GM06990 (cell line): ENCODE measurements around a stretch of chr13.

GRCh38 chr13:108210030-108210601 lies 5.2 kb downstream of the LIG4 start:
- RRBS: no CpG with 5 or more reads among the region's 2 CpGs

- RRBS: no CpG with 5 or more reads among the region's 2 CpGs
Observed at GRCh38 chr13:108408654-108409081, 139.2 kb downstream of the TNFSF13B start.

- RRBS: no CpG with 5 or more reads among the region's 12 CpGs
Observed at GRCh38 chr13:108496674-108497274, 132.6 kb upstream of the MYO16 start.

DNA sequence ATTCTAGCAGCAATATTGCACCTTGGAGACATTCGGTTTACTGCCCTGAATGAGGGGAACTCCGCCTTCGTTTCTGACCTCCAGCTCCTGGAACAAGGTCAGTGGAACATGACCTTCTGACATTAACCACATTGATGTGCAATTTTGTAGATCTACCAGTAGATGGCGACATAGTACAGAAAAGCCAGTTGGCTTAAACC lies 332.0 kb downstream of the MYO16 start:
- RRBS: no CpG with 5 or more reads among the region's 4 CpGs

DNA sequence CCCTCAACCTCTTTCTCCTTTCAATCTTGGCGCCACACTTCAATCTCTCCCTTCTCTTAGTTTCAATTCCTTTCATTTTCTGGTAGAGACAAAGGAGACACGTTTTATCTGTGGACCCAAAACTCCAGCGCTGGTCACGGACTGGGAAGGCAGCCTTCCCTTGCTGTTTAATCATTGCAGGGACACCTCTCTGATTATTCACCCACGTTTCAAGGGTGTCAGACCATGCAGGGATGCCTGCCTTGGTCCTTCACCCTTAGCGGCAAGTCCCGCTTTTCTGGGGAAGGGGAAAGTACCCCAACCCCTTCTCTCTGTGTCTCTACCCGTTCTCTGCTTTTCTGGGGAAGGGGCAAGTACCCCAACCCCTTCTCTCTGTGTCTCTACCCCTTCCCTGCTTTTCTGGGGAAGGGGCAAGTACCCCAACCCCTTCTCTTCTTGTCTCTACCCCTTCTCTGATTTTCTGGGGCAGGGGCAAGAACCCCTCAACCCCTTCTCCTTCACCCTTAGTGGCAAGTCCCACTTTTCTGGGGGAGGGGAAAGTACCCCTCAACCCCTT lies 520.6 kb downstream of the IRS2 start:
- RRBS: no CpG with 5 or more reads among the region's 8 CpGs

- RRBS: no CpG with 5 or more reads among the region's 2 CpGs
Observed at GRCh38 chr13:109274092-109274570, 512.3 kb downstream of the IRS2 start.

GRCh38 chr13:109412362-109412652 lies 374.1 kb downstream of the IRS2 start:
- RRBS: no CpG with 5 or more reads among the region's 3 CpGs

- RRBS: no CpG with 5 or more reads among the region's 3 CpGs
Observed at GRCh38 chr13:109606370-109606997, 179.9 kb downstream of the IRS2 start.

DNA sequence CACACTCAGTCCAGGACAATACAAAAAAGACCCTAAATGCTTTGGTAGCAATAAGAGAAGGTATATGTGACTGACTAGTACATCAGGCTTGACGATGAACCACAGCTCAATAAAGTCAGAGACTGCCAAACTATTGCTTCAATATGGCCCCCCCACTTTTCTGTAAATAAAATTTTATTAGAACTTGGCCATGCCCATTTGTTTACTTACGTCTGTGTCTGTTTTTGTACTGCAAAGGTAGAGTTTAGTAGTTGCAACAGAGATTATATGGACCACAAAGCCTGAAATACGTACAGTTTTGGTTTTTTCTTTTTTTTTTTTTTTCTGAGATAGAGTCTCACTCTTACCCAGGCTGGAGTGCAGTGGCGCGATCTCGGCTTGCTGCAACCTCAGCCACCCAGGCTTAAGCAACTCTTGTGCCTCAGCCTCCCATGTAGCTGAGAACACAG lies 136.6 kb downstream of the IRS2 start:
- RRBS: no CpG with 5 or more reads among the region's 6 CpGs

GRCh38 chr13:109788535-109788918 lies 2.1 kb upstream of the IRS2 start:
- RRBS: no CpG with 5 or more reads among the region's 5 CpGs

- RRBS: no CpG with 5 or more reads among the region's 13 CpGs
Observed at GRCh38 chr13:110134522-110135359, 172.2 kb downstream of the COL4A1 start.

- RRBS: no CpG with 5 or more reads among the region's 14 CpGs
Observed at GRCh38 chr13:110192785-110193249, 114.1 kb downstream of the COL4A1 start.

- RRBS: no CpG with 5 or more reads among the region's 18 CpGs
Observed at GRCh38 chr13:110221370-110222139, 85.4 kb downstream of the COL4A1 start.

DNA sequence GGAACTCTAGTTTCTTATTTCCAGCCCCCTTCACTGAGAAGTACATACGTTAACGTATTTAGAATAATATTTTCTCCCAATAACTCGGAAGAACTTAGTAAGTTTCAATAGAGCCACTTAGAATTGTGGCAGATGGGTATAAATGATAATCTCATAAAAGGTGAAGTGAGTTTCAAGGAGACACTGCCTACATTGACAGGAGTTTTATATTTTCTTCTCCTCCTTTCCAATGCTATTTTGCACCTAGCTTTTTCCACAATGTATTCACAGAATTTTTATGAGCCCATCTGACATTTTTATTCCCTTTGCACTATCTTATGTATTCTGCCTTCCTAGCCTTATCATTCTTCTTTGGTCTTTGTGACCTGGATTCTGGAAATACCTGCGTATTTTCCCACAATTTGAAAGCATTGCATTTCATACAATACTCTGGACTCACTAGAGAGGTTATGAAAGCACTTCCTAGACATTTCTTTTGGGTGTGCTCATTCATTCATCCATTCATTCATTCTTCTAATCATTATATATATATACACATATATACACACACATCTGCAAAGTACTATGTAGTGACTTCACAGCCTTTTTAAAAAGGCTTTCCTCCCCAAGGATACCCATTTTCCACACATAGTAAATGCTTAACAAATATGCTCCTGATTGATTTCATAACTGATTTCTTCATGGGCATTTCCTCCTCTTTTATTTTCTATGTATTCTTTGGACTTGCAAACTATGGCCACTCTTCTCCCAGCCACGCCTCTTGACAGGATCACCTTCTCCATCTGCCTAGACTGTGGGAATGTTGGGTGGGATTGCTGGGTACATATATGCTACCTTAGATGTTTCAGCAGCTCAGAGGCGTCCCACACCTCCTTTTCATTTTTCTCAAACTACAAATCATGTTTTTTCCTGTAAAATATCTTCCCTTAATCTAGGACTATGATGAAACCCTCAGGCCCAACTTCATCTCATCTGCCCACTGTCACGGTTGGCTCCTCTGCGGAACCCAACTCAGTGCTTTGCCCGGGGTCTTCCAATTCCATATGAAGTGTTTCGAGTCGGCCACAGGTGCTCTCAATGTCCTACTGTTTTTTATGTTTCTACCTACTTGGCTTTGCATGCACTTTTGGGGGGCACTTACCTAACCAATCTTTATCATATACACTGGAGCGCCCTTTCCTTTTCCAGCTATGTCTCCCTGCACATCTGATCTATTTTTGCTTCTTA lies 28.5 kb downstream of the COL4A1 start:
- RRBS: no CpG with 5 or more reads among the region's 12 CpGs

DNA sequence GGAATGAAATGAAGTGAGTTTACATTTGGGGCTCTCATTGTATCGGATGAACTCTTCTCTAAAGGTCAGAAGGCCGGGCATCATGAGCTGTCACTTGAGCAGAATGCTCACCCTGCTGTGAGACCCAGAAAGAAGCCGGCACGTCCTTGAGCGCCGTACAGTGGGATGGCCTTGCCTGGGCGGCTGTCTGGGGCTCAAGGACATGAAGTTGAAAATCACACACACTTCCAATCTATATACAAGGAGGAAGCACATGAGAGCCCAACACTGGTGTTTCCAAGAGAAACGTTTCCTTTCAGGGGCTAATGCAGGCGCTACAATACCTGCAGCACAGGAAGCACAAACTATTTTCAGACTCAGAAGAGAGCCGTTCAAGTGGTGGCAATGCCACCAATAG lies 19.5 kb downstream of the COL4A1 start:
- RRBS: 49% methylated on average over 2 of the region's 10 CpGs

- RRBS: no CpG with 5 or more reads among the region's 7 CpGs
Observed at GRCh38 chr13:110316794-110317448, 9.8 kb downstream of the COL4A2 start.

DNA sequence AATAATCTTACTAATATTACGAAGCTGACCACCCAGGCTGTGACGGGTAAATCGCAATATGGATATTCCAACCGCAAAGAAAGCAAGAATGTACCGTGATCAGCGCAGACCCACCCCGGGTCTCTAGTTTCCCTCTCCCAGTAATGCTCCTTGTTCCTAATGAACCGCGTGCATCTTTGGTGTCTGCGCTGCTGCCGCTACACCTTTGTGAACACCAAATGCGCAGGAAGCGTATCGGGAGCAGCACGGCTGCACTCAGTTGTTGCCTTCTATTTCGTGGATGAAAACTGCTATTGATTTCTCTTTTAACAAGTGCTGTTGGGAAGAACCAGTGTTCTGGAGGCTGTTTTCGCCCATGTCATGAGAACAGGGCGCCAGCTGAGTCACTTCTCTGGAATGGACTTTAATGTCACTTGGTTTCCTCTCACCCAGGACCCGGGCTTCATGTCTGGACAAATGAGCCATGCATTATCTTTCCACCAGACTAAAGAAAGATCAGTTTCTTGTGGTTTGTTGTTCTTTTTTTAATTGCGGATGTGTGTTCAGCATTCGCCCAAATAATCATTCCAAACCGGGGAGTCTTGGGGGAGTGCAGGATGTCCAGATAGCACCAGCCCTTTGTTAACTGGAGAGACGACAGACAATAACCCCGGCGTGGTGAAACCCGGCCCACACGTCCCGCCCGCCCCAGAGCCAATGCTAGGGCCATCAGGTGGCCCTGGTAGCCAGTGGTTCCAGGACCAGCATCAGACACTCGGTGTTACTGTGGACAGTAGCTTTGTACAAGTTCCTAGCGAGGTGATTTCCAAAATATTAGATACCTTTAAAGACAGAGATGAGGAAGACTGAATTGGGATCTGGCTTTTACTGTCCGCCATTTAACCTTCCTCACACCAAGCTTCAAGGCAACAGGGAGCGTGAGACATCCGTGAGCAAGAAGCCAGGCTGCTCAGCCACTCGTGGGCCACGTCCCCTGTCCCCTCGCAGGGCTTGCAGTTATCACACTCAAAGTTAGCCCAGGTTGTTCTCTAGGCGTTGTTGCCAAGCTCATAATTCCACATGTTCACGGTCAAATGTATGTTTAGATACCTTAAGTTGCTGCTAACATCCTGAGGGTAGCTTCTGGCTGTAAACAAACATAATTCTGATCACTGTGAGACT lies 102.6 kb downstream of the COL4A2 start:
- RRBS: 38% methylated on average over 4 of the region's 39 CpGs

DNA sequence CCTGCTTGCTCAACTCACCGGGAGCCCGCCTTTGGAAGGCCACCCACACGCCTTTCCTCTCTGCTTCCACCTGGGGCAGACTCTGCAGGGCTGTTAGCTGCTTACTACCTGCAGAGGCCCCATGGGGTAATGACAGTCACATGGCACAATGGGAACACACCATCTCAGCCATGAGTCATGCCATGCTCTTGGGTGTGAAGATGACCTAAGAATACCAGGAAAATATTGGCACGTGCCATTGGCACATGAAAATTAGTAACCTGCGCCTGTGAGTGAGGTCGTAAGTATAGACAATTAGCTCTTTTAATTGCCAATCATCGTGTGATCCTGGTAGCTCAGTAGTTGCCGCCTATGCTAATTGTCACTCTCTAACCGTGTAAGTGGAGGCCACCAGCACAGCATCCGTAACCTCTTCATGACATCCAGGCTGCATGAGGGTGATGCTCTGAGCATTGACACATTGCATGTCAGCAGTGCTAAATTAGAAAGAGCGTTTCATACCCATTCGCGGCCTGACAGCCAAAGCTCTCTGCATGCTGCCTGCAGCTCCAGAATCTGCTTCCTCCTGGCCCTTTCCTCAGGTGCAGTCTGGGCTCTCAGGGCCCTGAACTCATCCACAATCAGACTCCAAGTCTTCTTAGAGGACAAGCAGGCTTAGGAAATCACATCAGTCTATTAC lies 108.8 kb downstream of the COL4A2 start:
- RRBS: no CpG with 5 or more reads among the region's 13 CpGs

DNA sequence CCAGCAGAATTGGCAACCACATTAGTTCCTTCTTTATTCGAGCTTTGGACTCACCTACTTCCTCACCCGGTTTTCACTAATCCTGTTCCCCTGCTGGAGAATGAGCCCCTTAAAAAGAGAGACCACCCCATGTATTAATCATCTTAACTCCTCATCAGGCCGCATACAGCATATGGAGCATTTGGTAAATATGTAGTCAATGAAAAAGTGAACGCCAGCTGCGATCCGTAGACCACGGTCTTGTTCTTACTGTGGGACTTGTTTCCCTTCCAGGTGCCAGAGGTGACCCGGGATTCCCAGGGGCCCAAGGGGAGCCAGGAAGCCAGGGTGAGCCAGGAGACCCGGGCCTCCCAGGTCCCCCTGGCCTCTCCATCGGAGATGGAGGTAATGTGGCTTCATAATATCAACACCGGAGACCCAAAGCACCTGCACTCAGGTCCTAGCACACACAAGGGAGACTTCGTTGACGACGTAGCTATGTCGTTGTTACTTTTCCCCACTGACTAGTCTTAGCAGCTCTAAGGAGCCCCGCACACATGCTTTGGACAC lies 112.0 kb downstream of the RAB20 start:
- RRBS: 43% methylated on average over 4 of the region's 16 CpGs

- RRBS: no CpG with 5 or more reads among the region's 19 CpGs
Observed at GRCh38 chr13:110463795-110464810, 97.4 kb downstream of the RAB20 start.